Mammary epithelial cell (primary cell): ENCODE data around the gene FAM216B.

- CAGE, long polyA plus RNA: no peak
- RRBS: no CpG with 5 or more reads among the region's 2 CpGs
Observed at GRCh38 chr13:40952511-40953053, 66.5 kb downstream of the ELF1 start.

DNA sequence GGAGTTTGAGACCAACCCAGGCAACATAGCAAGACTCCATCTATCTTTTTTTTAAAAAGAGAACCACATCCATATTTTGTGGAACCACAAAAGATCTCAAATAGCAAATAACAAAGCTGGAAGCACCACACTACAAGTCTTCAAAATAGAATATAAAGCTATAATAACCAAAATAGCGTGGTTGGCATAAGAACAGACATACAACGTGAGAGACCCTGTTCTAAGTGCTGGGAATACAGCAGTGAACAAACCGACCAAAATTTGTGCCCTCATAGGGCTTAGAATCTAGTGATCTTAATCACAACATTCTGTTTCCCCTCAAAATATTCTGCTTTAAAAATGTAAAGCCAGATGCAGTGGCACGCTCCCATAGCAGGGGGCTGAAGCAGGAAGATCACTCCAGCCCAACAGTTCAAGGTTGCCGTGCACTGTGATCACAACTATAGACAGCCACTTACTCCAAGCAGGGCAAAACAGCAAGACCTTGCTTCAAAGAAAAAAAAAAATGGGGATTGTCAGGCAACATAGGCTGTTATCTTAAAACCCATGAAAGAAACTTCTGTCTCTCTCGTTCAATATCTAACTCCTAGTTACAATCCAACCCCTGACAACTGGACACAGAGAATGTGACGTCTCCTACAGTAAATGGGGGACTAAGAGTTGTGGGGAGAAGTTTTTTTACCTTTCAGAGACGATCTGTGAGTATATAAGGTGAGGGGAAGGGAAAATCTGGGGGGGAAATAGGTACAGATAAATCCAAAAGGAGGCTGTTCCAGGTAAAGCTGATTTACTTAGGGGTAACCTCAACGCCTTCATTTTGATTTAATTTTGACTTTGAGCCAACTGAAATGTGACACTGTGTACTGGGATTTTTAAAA, 17.5 kb downstream of the ELF1 start:
- CAGE, long polyA plus RNA: no peak
- RRBS: no CpG with 5 or more reads among the region's 9 CpGs

DNA sequence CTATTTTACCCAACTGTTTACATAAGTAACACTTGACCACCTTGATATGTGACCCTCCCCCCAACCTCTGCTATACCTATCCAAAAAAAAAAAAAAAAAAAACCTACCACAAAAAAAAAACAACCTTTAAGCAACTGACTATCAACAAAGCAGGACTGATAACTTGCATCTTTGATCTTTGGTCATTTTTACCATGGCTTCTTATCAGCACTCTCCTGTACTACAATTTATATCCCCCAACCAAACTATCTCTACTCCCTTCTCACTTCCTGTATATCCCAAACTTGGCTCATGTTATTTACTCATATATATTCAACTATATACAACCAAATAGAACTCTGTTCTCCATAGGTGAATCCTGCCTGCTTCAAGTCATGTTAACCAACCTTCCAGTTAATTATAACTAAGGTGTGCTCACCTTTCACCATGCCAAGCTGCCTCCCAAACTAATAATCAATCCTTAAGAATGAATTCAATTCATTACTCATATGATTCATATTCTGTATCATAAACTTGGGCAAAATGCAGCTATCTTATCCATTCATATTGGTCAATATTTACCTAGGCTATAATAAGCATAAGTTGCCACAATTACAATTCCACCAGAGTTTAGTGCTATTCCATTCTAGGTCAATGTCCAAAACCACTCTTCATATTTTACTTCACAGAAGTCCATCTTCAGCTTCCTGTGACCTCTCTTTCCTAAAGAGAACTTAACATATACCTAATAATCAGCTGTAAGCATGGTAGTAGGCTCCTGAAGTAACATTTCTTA, 13.6 kb downstream of the ELF1 start:
- CAGE, long polyA plus RNA: no peak

- CAGE, long polyA plus RNA: no peak
- RRBS: no CpG with 5 or more reads among the region's 6 CpGs
Observed at GRCh38 chr13:41053332-41054067, 7.8 kb upstream of the WBP4 start.

- CAGE, long polyA plus RNA: no peak
- RRBS: no CpG with 5 or more reads among the region's 17 CpGs
Observed at GRCh38 chr13:41058733-41059510, 2.4 kb upstream of the WBP4 start.

- CAGE, long polyA plus RNA: no peak
- RRBS: 2% methylated on average over 30 of the region's 71 CpGs
Observed at GRCh38 chr13:41059622-41060744, 1.3 kb upstream of the WBP4 start.

GRCh38 chr13:41312192-41312602, 1.1 kb downstream of the NAA16 start:
- CAGE, long polyA plus RNA: no peak
- RRBS: no CpG with 5 or more reads among the region's 11 CpGs

DNA sequence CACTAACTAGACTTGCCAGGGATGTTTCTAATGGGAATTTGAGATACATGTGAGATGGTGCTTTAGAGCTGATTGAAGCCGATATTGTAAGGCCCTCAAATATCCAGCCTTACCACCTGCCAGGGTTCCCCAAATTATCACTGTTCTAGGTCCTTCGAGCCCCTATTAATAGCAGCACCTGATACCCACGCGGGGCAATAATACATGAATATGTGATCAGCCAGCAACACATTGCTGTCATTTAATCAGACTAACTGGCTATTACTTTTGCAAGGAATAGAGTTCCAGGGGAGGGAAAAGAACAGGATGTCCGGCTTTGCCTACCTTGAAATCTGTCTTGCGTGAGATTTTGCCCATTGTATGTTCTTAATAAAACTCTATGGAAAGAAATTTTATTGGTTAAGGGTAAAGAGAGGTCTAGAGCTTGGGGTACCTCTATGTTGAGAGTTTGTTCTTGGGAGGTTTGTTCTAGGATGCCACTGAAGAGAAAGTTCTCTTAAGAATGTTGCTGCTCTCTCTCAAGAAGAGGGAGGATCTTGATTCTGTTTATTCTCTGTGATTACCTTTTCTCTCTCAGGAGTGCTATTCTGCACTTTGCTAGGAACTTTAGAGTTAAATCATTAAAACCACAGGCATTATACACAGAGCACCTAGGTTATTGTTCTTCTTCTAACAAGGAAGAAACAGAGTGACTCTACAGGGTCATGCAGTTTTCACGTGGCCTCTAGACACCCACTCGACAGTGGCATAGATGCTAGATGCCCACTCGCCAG, 5.3 kb downstream of the RGCC start:
- CAGE, long polyA plus RNA: no peak
- RRBS: no CpG with 5 or more reads among the region's 9 CpGs

DNA sequence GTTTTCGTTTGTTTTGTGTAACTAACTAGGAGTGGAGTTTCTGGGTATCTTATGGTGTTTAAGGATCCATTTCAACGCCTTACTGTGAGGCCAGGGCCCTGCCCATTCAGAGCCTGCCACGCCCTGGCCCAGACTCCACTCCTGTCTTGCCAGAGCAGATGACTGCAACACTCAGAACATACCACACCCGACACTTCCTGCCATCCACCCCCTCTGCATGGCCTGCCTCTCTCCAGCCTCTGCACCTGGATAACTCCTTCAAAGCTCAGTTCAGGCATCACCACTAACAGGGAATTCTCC, 43.2 kb downstream of the RGCC start:
- CAGE, long polyA plus RNA: no peak
- RRBS: no CpG with 5 or more reads among the region's 4 CpGs

DNA sequence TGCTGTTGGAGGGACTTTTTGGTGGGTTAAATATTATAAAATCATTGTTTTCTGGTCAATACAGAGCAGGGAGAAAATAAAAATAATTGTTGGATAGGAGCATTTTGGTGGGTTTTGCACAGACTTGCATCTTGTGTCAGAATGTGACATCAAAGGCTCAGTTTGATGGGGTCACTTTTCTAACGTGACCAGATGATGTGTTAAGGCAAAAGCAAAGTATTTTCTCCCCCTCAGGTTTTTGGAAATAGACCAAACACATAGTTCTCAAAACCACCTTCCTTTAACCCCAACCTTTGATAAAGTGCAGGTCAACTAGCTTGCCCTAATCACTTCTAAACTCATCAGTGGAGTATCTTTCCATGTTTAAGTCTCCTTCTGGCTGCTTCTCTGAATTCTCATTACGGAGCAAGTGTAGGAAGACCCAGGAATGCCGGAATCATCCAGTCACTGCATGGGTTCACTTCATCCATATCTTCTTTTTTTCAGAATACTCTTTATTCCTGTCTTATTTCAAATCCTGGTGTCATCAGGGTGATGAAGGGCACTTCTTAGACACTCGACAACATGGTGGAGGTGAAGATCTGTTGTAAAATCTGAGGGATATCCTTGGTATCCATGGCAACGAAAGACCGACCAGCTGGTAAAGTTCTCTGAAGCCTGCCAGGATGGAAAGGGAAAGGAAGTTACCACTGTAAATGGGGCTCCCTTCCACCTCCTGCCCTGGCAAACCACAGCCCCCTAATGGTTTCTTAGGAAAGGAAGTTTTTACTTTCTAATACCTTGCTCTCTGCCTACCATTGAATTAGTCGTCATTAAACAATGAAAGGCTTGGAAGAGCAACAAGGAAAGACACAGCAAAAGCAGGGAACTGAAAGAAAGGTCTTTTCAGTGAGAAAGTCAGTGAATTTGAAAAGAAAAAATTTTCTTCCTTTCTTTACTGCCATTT, 110.6 kb downstream of the RGCC start:
- CAGE, long polyA plus RNA: no peak
- RRBS: no CpG with 5 or more reads among the region's 7 CpGs

GRCh38 chr13:41647609-41648850, 190.7 kb downstream of the RGCC start:
- CAGE, long polyA plus RNA: no peak
- RRBS: no CpG with 5 or more reads among the region's 15 CpGs

DNA sequence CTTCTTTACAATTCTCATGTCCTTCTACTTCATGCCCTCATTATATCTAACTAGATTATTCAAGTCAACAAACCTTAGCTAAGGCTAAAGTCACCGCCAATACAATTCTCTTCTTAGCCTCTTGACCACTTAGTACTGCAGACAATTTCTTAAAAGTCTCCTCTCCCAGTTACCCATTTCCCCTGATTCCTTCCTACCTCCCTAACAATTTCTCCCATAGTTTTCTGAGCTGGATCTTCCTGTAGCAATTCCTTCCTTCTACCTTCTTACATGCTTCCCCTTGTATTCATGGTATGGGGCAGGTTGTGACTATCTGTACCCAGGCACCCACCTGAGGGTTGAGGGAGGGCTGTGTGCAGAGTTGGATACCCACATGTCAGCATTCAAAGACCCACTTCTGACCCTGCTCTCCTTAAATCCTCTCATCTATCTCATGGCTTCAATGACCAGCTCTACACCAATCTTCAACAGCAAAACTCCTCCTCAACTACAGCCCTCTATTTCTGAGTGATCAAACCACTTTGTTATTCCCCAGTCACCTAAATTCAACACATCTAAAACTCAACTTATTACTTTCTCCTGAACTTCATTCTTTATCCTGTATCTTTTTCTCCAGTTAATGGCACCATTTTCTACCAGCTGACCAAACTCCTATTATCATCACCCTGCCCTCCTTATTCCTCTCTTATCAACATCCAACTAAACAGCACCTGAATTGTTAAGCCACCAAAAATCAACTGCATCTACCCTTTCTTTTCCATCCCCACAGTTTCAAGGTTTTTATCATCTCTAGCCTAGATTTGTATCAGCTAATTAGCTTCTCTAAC, 180.9 kb downstream of the VWA8 start:
- CAGE, long polyA plus RNA: no peak
- RRBS: no CpG with 5 or more reads among the region's 1 CpG

DNA sequence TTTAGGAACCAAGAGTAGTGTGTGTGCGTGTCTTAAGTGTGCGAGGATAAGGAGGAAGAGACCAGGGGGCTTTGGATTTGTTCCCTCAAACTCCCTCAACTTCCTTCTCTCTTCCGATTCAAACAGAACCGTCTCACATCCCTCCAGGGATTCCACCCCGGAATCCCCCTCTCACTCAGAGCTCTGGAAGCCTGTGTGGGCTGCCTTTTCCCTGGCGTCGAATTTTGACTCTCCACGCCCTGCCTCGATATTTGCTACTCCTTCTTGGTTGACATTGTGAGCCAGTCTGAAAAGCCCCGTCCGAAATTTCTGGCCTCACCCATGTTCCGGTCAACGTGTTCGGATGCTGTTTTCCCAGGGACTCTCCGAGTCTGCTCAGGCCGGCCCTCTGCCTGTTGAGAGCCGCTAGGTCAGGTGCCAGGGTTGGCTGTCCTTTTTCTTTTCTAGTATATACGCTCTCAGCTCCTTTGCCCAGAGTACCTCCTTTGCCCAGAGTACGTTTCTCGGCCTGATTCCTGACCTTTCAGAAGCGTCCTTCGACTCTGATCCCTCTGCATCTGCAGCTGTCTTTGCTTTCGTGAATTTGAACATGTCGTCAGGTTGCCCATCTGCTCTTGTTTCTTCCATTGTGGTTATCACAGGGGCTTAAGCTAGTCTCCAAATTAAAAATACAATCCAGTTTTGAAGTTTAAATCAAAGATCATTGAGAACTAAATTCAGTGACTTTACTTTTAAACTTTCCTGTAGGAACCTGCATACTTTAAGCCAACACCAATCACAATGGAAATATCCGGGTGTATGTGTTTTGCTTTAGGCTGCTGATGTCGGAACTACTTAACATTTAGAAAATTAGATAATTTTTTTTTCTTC, 6.7 kb upstream of the DGKH start:
- CAGE, long polyA plus RNA: no peak
- RRBS: no CpG with 5 or more reads among the region's 26 CpGs

DNA sequence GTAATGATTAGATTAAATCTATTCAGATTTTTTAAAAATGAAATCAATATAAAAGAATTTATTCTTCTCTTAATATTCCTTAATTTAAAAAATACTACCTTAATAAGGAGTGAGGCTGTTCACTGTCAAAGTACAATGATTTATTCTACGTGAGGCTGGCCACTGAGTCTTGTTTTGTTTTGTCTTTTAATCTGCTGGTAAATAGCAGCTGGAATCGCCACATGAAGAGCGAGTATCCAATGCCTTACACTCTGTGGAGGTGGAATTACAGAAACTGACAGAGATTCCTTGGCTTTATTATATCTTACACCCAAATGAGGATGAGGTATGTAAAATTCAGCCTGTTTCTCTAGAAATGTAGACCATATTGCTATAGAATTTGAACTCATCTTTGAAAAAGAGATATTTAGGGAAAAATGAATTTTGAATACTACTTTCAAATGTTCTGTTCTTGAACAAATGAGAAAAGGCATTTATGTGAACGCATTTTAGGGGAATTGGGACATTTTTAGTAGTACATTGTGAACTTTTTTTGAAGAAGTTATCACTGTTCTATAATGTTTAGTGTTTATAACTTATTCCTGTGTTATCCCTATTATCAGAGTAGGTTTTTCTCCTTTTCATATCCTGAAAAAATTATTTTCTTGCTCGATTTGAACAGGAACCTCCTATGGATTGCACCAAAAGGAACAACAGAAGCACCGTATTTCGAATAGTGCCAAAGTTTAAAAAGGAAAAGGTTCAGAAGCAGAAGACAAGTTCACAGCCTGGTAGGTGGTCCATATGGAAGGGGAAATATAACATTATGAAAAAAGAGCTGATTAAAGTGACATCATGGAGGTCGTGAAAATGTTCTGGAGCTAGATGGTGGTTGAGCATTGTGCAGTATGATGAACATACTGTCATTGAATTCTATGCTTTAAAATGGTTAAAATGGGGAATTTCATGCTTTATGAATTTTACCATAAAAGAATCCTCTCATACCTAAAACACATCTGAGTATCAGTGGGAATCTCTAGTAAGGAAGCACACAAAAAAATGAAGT, 52.6 kb upstream of the AKAP11 start:
- CAGE, long polyA plus RNA: no peak
- RRBS: no CpG with 5 or more reads among the region's 8 CpGs

DNA sequence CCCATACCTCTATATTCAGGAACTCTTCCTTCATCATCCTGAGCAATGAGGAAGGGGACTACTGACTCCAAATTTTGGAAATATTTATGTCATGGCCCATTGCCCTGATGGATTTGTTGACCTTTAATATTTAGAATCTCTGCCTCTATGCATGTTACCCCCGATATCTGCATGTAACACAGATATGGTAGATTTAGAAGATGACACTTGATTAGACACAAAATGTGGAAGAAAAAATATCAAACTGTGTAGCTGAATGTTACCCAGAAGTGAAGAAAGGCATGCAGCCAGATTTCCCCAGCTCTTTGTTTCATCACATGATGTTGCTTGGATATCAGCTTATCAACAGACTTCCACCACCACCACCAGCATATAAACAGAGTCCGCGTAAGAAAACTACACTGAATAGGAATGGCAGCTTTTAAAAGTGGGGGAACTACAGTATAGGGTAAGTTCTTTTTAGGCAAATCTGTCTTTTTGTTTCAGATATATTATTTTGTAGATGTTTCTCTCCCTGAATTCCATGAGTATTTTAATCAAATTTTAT, at the start of gene FAM216B:
FAM216B (plus strand) TSS at position 368 of the 547 bp plus-strand sequence.
- CAGE, long polyA plus RNA: no peak
- RRBS: no CpG with 5 or more reads among the region's 3 CpGs

DNA sequence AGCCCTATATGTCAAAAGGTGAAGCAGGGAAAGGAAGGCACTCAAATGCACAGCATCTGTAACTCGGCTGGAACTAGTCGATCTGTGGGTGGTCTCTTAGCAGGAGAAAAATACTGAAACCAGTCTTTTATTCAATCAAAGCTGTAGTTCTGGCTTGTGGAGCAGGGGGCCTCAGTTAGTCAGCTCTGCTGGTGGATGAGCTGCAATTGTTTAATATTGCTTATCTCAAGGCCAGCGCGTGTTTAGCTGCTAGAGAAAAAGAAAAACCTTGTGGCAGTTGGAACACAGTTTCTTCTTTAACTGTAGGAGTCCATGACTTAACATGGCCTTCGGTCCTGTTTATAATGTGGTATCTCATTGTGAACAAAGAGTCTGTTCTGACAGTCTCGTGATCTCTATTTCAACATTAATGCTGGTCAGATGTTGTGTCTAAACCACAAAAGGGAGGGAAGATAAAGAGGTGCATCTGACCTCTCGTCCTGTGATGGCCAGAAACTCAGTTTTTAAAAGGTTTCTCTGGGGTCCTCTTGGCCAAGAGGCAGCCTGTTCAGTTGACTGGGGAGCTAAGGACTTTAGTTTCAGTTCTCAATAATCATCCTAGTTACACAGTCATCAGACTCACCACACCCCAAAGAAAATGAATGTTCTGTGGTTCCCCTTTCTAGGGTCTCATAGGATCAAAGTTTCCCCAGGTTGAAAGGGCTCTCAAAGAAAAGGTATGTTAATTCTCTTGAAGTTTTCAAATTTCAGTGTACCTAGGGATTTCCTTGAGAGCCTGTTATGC, 94.6 kb downstream of the FAM216B start:
- CAGE, long polyA plus RNA: no peak
- RRBS: no CpG with 5 or more reads among the region's 7 CpGs

DNA sequence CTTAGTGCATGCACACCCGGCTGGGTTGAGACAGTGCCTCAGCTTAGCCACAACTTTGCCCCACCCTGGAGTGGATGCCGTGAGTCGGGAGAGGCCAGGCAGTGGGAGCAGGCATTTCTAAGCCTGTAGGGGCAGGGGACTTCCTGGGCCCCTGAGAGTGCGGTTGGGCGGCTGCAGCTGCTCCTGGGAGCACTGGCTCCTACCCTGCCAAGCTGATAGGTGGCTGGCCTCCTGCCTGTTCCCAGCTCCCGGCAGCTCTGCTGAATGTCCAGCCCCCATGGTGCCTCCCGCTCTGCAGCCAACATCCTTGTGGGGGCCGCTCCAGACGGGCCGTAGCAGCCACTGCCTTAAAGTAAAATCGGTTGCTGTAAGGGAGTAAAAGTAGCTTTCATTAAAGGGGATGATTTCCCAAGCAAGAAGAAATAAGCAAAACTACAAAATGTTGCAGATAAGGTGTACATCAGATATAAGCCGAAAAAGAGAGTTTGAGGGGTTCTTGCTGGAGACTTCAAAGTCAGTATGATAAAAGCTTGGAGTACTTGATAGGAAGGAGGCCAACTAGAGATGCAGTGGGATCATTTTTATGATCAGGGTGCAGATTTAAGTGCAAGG, 13.5 kb downstream of the DNAJC15 start:
- CAGE, long polyA plus RNA: no peak
- RRBS: no CpG with 5 or more reads among the region's 12 CpGs

DNA sequence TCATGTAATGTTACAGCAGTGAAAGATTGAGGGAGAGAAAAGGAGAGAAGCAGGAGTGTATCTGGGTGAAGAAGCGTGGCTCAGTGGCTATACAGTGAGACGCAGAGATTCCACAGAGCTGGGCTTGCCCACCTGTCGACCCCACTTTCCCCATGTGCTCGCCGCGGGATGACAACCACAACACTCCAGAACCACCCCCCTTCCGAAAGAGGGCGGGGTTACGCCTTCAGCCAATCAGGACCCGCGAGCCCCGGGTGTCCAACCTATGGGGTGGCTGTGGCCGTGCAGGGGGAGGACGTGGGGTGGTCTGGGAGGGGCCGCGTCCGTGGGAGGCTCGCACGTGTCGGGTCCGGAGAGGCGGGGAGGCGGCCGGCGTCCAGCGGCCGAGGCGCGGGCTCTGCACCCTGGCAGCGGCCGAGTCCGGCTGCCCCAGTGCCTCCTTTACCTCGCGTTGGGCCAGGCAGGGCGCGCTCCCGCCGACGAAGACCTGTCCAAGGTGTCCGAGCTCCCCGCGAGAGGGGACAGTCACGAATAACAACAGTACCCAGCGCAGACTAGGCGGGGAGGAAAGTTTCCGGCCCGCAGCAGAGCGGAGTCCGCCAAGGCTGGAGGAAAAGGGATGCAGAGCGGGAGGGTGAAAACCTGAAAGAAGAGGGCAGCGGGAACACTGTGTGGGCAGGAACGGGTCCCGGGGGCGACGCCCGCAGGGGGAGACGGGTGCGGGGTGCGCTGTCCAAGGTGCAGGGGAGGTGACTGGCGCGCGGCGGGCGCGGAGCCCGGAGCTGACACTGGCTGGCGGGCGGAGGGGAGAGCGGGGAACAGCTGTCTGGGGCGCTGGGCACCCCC, 985 bp downstream of the ENOX1 start:
- CAGE, long polyA plus RNA: no peak
- RRBS: 2% methylated on average over 35 of the region's 70 CpGs

DNA sequence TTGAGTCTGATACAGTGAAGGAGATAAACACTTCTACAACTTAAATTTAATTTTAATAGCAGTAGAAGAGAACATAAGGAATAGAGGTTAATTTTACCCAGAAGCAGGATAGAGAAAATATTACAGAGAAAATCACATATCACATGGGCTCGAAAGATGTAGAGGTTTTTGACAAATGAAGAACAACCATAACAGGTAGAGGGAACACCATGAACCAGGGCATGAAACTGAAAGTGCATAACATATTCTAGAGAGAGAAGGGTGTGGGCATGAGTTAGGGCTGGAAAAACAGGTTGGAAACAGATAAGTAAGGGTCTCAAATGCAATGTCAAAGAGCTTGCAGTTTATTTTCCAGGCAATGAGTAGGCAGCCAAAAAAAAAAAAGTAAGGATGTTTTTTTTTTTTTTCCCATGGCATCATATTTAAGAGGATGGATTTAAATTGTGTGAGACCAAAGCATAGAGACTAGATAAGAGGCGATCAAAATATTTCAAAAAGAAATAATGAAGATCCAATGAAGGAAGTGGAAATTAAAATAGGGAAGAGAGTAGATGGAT, 12.2 kb downstream of the LACC1 start:
- CAGE, long polyA plus RNA: no peak
- RRBS: no CpG with 5 or more reads among the region's 2 CpGs

- CAGE, long polyA plus RNA: no peak
- RRBS: no CpG with 5 or more reads among the region's 8 CpGs
Observed at GRCh38 chr13:44270867-44271586, 102.6 kb upstream of the SERP2 start.